Skeletal muscle tissue (tissue), 7 donors: ENCODE data around the gene PPIAL4D.

- PRO-cap, 3 experiments = no peak in any of the 3 experiments
- RAMPAGE, long total RNA = no peak
- RRBS, 2 experiments = no CpG with 5 or more reads among the region's 22 CpGs
Measured at GRCh38 chr1:119032981-119033413, 44.9 kb upstream of the TBX15 start.

DNA sequence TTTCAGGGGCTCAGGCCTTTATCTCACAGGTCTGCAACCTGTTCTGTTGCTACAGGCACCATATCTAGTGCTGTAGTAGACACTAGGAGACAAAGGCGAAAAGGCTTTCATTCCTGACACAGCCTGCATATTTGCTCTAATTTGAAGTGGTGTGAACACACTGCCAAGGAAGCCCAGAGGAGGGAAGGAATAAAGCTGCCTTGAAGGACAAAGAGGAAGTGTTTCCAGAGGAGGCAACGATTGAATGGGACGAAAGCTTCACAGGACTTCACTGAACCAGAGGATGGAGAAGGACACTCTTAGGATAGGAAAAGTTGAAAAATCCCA, 90.8 kb upstream of the WARS2 start:
- PRO-cap, 3 experiments = no peak in any of the 3 experiments
- RAMPAGE, long total RNA = no peak
- RRBS, 2 experiments = no CpG with 5 or more reads among the region's 3 CpGs

GRCh38 chr1:119604380-119604971, 43.6 kb downstream of the ZNF697 start:
- PRO-cap, 3 experiments = no peak in any of the 3 experiments
- RAMPAGE, long total RNA = no peak
- RRBS, 2 experiments = no CpG with 5 or more reads among the region's 5 CpGs

- PRO-cap, 3 experiments = no peak in any of the 3 experiments
- RAMPAGE, long total RNA = no peak
- RRBS, 2 experiments = no CpG with 5 or more reads among the region's 18 CpGs
Measured at GRCh38 chr1:119713011-119714016, 1.6 kb downstream of the PHGDH start.

DNA sequence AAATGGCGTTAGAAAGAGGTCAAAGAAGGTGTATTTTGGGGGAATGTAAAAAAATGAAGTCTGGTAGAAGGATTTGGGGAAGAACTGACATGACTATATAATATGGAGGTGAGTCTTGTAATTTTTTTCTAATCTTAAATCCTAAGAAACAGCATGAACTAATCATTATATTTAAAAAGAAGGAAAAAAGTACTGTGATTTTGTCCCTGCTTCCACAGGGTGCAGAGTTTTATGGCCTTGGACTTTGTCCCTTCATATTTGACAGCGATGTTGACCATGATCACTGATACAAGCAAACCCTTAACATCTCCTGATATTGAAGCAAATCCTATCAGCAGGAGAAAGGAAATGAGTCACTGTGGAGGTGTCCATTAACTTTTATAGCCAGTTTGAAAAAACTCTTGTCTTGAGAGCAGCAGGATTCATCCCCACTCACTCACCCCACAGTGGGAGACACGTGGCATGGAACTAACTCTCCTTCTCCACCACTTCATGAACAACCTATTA, 5.1 kb upstream of the REG4 start:
- PRO-cap, 3 experiments = no peak in any of the 3 experiments
- RAMPAGE, long total RNA = no peak
- RRBS, 2 experiments = no CpG with 5 or more reads among the region's 3 CpGs

DNA sequence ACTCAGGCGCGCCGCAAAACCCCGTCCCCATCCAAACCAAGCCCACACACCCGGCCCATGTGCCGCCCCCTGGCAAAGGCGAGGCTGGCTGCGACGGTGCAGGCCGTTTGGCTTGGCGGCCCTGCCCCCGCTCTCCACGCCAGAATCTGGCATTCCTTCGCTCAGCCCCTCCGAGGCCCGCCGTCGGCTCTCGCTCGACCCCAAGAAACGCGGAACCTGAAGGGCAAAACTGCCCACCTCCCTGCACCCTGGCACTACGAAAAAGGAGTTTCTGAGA, 736 bp downstream of the NOTCH2 start:
- PRO-cap, 3 experiments = peak in 3 of 3 experiments; most common plus-strand start position 75 of the sequence (in 3)
- RAMPAGE, long total RNA = no peak
- RRBS, 2 experiments = no CpG with 5 or more reads among the region's 23 CpGs

GRCh38 chr1:120415421-120416064, 708 bp downstream of the NBPF8 start:
- PRO-cap, 3 experiments = peak in 1 of 3 experiments; most common minus-strand start chr1:120415775 (in 1)
- RAMPAGE, long total RNA = no peak
- RRBS, 2 experiments = no CpG with 5 or more reads among the region's 32 CpGs

GRCh38 chr1:120491676-120492161, 76.9 kb downstream of the NBPF8 start:
- PRO-cap, 3 experiments = no peak in any of the 3 experiments
- RAMPAGE, long total RNA = no peak
- RRBS, 2 experiments = no CpG with 5 or more reads among the region's 4 CpGs

GRCh38 chr1:120529852-120530537, 115.2 kb downstream of the NBPF8 start:
- PRO-cap, 3 experiments = no peak in any of the 3 experiments
- RAMPAGE, long total RNA = no peak
- RRBS, 2 experiments = no CpG with 5 or more reads among the region's 7 CpGs

GRCh38 chr1:121051921-121052376, 132.2 kb downstream of the FAM72B start:
- PRO-cap, 3 experiments = no peak in any of the 3 experiments
- RAMPAGE, long total RNA = no peak
- RRBS, 2 experiments = no CpG with 5 or more reads among the region's 31 CpGs

DNA sequence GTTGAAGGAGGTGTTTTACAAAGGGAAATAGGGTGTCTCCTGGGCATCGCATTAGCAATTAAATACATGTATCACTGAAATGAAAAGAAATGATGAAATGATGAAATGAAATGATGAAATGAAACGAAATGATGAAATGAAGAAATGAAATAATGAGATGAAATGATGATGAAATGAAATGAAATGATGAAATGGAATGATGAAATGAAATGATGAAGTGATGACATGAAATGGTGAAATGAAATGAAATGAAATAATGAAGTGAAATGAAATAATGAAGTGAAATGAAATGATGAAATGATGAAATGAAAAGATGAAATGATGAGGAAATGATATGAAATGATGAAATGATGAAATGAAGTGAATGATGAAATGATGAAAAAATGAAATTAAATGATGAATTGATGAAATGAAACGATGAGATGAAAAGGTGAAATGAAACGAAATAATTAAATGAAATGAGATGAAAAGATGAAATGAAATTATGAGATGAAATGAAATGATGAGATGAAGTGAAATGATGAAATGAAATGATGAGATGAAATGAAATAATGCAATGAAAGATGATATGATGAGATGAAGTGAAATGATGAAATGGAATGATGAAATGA, 215.4 kb downstream of the SRGAP2C start:
- PRO-cap, 3 experiments = no peak in any of the 3 experiments
- RAMPAGE, long total RNA = no peak
- RRBS, 2 experiments = no CpG with 5 or more reads among the region's 4 CpGs

DNA sequence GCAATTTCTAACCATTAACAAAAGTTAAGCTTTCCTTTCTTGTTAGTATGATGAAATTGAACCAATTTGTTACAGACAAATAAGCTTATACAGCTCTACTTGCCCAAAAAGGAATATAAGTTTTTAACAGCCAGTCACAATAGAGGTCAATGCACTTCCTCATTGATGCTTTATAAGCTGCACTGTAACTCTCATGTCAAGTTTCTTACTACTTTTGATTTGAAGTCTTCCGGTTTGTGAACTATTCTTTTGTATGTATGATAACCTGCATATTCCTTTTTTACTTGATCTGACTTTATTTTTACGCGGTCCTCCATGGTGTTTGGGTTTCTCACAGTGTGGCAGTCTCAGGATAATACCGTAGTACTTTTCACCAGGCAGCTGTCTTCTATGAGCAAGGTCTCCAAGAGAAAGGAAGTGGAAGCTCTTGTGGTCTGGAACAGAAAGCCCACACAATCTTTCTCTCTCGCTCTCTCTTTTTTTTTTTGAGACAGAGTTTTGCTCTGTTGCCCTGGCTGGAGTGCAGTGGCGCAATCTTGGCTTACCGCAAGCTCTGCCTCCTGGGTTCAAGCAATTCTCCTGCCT, 331.6 kb downstream of the SRGAP2C start:
- PRO-cap, 3 experiments = no peak in any of the 3 experiments
- RAMPAGE, long total RNA = no peak
- RRBS, 2 experiments = no CpG with 5 or more reads among the region's 7 CpGs

DNA sequence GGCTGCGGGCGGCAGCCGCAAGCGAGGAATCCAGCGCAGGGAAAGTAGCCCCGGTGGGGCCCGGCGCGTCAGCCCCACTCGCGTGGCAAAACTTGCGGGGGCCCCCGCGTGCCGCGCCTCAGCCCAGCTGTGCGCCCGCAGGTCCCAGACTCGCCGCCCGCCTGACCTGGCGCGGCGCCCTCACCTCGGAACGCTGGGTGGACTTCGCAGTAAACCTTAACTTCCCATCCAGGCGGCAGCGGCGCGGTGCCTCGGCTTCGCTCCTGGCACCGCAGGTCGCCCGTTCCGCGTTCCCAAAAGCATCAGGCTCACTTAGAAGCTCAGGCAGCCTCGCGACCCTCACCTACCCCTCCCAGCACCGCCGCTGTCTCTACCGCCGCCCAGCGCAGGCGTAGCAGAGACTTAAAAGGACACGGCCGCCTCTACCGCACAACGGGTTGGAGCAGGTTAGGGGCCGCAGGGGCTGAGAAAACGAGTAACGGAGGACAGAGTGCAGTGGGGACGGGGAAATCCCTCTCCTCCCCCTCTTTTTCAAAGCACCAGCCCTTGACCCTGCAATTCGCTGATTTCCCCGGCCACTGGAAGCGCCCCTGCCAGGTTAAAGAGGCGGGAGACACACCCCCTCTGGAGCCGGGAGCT, 262.6 kb downstream of the H3-7 start:
- PRO-cap, 3 experiments = peak in 1 of 3 experiments; most common plus-strand start position 430 of the sequence (in 1)
- RAMPAGE, long total RNA = no peak
- RRBS, 2 experiments = 5 to 6% methylated on average over 2 of the region's 59 CpGs

DNA sequence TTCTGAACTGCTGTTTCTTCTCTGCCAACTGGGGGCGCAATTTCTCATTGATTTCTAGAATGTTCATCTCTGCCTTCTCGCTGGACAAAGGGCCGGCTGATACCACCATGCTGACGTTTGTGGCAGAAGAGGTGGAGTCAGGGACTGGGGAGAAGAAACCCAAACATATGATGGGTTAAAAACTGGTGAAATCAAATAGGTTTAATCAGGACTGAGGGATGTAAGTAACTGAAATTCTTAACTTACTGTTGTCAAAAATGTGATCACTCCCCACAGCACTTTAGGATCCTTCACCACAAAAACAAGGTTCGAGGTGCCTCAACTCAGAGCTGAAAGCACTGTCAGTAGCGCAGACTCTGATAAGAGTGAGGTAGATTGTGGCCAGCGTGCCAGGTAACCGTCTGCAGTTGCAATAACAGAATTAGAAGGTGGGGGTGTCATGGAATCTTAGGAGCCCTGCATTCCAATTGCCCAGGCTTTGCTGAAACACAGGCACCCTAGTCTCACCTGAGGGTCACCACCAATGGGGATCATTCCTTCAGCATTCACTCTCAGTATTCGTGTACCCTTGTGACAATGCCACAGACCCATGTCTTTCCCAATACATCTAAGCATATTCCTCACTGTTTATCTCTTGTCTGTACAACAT, 21.4 kb downstream of the NBPF15 start:
- PRO-cap, 3 experiments = no peak in any of the 3 experiments
- RAMPAGE, long total RNA = no peak
- RRBS, 2 experiments = no CpG with 5 or more reads among the region's 9 CpGs

- PRO-cap, 3 experiments = no peak in any of the 3 experiments
- RAMPAGE, long total RNA = no peak
- RRBS, 2 experiments = no CpG with 5 or more reads among the region's 18 CpGs
Measured at GRCh38 chr1:144560027-144560308, 32.7 kb upstream of the PPIAL4F start.

DNA sequence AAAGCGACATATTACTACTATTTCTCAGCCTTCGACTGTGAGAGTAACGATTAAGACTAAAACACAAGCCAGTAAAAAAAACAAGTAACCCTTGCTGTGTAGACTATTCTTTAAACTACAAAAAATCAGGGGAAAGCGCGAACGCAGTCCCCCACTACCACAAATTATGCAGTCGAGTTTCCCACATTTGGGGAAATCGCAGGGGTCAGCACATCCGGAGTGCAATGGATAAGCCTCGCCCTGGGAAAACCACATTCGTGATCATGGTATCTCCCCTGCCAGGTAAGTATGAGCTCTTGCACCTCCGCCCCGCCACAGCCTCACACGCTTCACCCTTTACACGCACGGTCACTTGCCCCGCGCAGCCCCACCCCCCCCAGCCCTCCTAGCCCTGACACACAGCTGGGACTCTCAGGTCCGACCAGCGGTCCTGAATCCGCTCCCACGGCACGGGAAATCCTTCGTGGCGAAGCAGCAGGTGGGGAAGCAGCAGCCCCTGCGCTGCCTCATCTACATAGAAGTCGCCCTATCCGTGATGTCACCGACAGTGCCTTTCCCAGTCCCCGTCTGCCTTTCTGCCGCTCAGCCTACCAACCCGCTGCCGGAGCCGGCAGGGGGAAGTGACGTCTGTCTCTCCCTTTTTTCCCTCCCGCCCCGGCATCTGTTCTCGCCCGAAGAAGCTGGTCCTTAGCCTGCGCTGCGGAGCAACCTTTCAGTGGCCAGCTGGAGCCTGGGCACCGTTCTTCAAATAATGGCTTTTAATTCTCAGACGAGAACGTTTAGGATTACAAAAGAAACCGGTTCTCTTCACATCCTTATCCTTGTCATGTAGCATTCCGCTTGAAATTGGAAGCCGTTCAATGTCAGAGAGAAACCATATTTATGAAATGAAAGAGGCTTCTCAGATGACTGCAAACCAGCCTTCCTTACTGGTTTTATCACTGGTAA, 31.9 kb upstream of the PPIAL4F start:
- PRO-cap, 3 experiments = peak in 2 of 3 experiments; most common minus-strand start position 290 of the sequence (in 2)
- RAMPAGE, long total RNA = no peak
- RRBS, 2 experiments = no CpG with 5 or more reads among the region's 47 CpGs

GRCh38 chr1:145242076-145242448, at the start of gene PPIAL4D:
TSS of gene PPIAL4D (minus strand) at chr1:145242174.
- PRO-cap, 3 experiments = no peak in any of the 3 experiments
- RAMPAGE, long total RNA = no peak
- RRBS, 2 experiments = no CpG with 5 or more reads among the region's 4 CpGs

GRCh38 chr1:145773710-145774382, 50.0 kb downstream of the RNF115 start:
- PRO-cap, 3 experiments = no peak in any of the 3 experiments
- RAMPAGE, long total RNA = no peak
- RRBS, 2 experiments = no CpG with 5 or more reads among the region's 3 CpGs

DNA sequence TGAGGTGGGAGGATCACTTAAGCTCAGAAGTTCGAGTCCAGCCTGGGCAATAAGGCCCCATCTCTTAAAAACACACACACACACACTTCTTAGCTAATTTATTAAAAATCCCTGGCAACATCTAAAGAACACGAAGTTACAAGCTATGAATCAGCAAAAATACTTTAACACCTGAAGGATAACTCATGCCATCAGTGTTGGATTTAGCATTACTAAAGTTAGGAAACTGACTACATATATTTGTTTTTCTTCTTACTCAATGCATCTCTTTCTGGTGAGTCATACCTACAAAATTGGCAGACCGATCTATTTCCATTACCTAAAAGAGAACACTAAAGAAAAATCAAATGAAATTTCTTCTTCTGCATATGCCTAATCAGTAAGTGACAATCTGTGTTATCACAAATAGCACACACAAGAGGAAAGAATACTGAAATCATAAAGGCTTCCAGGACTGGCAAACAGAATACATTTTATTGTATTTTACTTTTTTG, 41.5 kb downstream of the RNF115 start:
- PRO-cap, 3 experiments = no peak in any of the 3 experiments
- RAMPAGE, long total RNA = no peak
- RRBS, 2 experiments = no CpG with 5 or more reads among the region's 3 CpGs

- PRO-cap, 3 experiments = no peak in any of the 3 experiments
- RAMPAGE, long total RNA = no peak
- RRBS, 2 experiments = 41% methylated on average over 5 of the region's 15 CpGs
Measured at GRCh38 chr1:145919943-145920727, 1.6 kb upstream of the PEX11B start.